Right lobe of liver (tissue), 4 donors: ENCODE results near the genes RNPS1, CEMP1, SRRM2 and PRSS22.

DNA sequence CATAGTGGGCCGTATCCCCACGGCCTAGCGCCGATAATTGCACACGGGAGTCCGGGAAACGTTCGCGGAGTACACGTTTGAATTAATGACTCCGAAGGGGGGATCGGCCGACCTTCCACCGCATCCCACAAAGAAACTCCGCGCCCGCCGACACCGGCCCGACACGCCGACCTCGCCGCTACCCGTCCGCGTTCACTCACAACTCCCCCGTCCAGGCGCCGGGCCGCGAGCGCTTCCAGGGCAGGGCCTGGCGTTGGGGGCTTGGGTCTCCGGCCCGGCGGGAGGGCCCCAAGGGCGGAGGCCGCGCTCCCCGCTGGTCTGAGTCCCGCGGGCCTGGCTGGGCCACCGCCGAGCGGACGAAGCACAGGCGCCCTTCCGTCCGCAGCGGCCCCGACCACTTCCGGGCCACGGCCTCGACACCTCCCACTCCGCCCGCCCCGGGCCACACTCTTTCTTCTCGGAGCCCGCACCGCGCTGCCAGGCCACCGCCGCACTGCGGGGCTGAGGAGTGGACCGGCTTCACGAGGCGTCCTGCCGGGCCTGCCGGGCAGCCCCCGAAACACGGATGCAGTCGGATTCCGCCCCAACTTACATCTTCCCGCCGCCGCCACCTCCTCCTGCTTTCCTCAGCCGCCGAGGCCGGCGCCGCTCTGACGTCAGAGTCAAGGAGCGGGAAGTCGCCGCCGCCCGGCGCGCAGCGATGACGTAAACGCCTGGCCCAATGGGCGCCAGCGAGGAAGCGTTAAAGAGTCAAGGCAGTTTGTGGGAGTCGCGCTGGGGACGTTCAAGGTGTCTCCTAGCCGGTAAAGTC is at the start of gene RNPS1:
Gene RNPS1, minus strand, starts transcription at position 664 of the 811 bp plus-strand sequence.
- PRO-cap, 4 experiments: peak in 4 of 4 experiments; most common plus-strand start position 708 of the sequence (in 4); most common minus-strand start position 652 of the sequence (in 4)
- RAMPAGE, long total RNA, 2 experiments: start-site peak on the minus strand in 2 of 2 experiments, centred at positions 634 to 635 of the sequence, 157 to 217 reads per replicate

DNA sequence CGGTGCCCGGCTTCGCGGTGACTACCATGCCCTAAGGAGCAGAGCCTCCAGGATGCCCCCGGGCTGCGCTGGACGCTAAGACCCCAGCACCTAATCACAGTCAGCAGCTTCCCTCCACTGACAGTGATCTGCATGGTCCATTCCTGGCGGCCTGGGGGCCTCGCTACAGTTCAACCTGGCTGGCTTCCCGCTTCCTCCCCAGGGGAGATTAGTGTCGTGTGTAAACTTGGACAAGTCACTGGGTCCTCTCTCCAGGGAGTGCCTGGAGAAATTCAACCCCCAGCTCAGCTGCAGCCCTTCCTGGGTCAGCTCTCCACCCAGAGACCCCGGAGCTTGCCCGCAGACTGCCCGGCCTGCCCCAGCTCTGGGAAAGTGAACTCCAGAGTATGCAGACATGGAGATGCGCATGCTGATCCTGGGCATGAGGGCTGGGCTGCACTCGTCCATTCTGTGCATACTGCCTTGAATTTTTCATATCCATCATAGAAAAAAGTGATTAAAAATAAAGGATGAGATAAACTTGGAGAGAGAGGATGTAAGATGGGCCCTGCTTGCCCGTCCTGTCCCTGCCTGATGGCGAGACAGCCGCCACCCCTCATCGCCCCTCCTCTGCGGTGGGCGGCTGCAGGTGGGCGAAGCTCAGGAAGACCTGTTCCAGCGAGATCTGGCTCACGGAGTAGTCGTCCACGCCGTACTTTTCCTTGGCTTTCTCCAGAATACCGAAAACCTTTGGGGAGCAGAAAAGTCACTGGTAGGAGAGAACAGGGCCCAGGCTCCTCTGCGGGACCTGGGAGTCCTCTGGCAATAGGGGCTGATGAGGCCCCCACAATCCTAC is 8.4 kb upstream of the RNPS1 start:
- PRO-cap, 4 experiments: no peak in any of the 4 experiments
- RAMPAGE, long total RNA, 2 experiments: no peak in any of the 2 experiments

- PRO-cap, 4 experiments: no peak in any of the 4 experiments
- RAMPAGE, long total RNA, 2 experiments: no peak in any of the 2 experiments
Measured at GRCh38 chr16:2482627-2483189, 7.8 kb downstream of the TBC1D24 start.

- PRO-cap, 4 experiments: peak in 1 of 4 experiments; most common plus-strand start chr16:2531556 (in 1)
- RAMPAGE, long total RNA, 2 experiments: no peak in any of the 2 experiments
Measured at GRCh38 chr16:2530998-2531595, at the start of gene CEMP1. TSS of gene CEMP1 (minus strand) at chr16:2531408.

GRCh38 chr16:2593075-2594189 is 55.6 kb downstream of the PDPK1 start:
- PRO-cap, 4 experiments: no peak in any of the 4 experiments
- RAMPAGE, long total RNA, 2 experiments: no peak in any of the 2 experiments

DNA sequence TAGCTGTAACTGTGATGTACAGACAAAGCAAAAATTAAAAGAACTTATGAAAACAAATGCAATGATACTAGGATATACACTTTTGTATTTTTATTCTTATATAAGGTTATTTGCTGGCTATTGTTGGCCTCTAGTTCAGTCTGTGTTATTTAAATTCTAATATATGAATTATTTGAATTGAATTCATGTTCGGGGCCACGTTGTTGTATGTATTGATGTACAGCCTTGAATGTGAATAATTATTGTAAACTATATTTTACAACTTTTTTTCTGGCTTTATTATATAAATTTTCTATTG is 64.9 kb downstream of the PDPK1 start:
- PRO-cap, 4 experiments: no peak in any of the 4 experiments
- RAMPAGE, long total RNA, 2 experiments: no peak in any of the 2 experiments

- PRO-cap, 4 experiments: no peak in any of the 4 experiments
- RAMPAGE, long total RNA, 2 experiments: no peak in any of the 2 experiments
Measured at GRCh38 chr16:2659765-2660989, 22.1 kb upstream of the KCTD5 start.

DNA sequence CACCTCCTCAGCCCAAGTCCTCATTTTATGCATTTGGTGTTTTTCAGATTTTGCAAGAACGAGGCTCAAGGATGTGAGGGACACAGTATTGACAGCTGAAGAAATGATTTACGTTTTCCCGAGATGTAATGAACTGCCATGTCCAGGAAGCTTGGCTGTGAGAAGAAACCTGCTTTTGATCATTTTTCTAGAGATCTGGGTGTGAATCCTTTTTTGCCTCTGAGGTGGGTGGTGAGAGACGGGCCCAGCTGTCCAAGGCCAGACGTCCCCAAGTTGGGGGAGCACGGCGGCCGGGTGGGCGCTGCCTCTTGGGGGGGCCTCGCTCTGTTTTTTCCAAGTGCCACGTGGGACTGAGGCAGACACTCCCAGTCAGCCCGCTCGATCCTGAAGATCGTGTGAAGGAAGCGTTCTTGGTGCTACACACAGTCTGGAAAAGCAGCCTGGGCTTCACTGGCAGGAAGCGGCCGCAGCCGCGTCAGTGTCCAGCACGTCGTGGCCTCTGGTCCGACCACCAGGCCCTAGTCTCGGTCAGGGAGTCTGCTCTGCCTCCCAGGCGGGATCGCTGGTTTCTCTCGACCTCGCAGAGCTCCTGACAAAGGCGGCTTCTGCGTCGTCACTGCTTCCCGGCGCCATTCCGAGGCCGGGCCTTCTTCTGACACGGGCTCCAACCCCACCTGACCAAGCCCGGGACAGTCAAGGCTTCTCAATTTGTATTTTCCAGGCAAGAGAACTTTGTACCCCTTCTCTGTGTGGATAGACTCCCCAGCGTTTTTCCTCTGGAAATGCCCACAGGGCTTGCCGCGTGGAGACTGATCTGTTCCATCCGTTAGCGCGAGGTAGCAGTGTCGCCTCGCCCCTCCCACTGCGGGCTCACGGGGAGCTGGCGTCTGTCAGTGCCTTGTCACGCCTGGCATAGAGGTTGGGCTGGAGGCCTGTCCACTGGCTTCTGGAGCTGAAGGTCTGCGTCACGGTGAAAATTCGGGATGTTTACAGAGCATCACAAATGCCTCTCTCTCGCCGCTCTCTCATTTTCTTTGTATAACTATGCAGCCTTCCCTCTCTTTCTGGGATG is 12.4 kb downstream of the PRSS27 start:
- PRO-cap, 4 experiments: no peak in any of the 4 experiments
- RAMPAGE, long total RNA, 2 experiments: no peak in any of the 2 experiments

DNA sequence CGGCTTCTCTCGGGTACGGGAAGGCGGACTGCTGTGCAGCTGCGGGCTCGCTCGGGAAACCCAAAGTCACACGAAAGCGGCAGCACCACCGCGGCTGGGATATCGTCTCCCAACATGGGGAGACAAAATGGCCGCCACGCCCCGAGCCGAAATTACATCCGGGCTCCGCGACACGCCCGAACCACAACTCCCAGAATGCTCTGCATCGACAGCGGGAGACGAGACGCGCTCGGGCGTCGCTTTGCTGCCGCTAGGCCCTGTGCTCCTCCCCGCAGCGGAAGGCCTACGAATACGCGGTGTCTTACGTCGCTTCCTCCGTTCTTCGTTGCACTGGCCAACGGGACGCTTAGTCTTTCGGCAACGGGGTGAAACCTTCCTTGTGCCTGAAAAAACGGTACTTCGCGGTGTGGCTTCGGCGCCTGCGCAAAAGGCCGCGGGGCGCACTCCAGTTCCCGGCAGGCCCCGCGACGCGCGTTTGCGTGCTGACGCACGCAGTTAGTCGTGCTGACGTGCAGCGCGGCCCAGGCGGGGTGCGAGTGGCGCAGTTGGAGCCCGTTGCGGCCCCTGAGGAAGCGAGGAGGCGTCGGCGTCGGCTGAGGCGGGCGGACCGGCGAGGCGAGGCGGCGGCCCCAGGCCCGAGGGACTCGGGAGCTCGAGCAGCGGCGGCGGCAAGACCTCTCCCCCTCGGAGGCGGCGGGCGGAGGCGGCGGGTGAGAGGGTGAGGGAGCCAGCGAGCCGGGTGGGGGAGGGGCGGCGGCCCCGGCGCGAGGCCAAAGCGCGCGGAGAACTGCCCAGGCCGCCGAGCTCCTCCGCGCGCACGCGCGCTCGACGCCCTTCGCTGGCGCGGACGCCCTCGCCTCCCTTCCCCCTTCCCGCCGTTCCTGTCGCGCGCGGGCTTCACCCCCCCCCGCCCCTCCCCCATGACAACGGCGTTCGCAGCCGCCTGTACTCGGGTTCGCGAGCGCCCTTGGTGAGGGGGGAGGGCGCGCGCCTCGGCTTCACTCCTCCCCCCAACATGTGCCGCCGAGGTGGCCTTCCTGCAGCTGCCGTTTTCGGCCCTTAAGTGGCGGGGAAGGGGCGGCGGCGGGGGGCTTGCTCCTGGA is at the start of gene SRRM2:
Gene SRRM2, plus strand, starts transcription at position 502 of the 1,103 bp plus-strand sequence.
- PRO-cap, 4 experiments: peak in 4 of 4 experiments; most common plus-strand start position 548 of the sequence (in 4); most common minus-strand start position 129 of the sequence (in 3)
- RAMPAGE, long total RNA, 2 experiments: no peak in any of the 2 experiments

GRCh38 chr16:2762337-2762812 is 9.9 kb downstream of the SRRM2 start:
- PRO-cap, 4 experiments: no peak in any of the 4 experiments
- RAMPAGE, long total RNA, 2 experiments: no peak in any of the 2 experiments

DNA sequence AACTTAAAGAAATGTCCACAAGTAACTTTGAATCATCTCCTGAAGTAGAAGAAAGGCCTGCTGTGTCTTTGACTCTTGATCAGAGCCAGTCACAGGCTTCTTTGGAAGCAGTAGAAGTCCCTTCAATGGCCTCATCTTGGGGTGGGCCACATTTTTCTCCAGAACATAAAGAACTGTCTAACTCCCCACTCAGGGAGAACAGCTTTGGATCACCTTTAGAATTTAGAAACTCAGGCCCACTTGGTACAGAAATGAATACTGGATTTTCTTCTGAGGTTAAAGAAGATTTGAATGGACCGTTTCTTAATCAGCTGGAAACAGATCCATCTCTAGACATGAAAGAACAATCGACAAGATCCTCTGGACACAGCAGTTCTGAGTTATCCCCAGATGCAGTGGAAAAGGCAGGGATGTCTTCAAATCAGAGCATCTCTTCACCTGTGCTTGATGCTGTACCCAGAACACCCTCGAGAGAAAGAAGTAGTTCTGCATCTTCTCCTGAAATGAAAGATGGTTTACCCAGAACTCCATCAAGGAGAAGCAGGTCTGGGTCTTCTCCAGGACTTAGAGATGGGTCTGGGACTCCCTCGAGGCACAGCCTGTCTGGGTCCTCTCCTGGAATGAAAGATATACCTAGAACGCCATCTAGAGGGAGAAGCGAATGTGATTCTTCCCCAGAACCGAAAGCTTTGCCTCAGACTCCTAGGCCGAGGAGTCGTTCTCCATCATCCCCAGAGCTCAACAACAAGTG is 12.0 kb downstream of the SRRM2 start:
- PRO-cap, 4 experiments: peak in 1 of 4 experiments; most common plus-strand start position 388 of the sequence (in 1)
- RAMPAGE, long total RNA, 2 experiments: no peak in any of the 2 experiments

DNA sequence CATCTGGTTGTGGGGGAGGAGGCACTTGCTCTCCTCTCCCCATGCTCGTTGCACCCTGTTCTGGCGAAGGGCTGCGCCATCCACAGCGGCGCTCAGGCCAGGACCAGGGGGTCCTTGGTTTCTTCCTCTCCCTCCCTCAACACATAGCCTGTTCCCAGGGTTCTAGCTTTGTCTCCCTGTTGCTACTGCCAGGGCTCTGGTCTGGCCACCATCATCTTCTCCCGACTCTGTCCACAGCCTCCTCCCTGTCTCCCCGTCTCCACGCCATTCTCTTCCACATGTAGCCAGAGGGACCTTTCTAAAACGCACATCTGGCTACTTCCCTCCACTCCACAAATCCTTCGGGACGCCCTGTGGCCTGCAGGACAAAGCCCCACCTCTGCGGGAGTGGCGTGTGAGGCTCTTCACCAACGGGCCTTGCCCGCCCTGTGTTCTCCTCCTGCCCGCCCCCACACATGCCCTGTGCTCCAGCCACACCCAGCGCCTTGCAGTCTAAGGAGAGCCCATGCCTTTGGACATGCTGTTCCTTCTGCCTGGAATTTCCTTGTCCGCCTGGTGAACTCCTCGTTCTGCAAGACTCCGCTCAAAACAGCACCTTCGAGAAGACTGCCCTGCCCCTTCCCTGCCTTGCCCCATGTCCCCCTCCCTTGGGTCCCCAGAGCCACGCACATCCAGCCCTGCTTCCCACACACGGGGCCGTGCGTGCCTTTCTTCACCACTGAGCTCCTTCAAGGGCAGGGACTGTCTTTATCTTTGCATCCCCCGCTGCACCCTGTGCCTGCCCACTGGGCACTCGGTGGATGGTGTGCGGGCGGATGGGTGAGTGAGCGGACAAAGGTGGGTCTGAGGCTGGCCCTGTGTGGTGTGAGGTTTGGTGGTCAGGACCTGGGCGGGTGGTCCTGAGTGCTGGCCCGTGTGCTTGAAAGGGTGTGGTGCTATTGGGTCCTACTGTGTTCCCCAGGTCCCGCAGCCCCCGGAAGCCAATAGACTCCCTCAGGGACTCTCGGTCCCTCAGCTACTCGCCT is 7.4 kb downstream of the ELOB start:
- PRO-cap, 4 experiments: peak in 1 of 4 experiments; most common plus-strand start position 922 of the sequence (in 1)
- RAMPAGE, long total RNA, 2 experiments: no peak in any of the 2 experiments

- PRO-cap, 4 experiments: no peak in any of the 4 experiments
- RAMPAGE, long total RNA, 2 experiments: no peak in any of the 2 experiments
Measured at GRCh38 chr16:2777457-2777659, 278 bp upstream of the ELOB start.

DNA sequence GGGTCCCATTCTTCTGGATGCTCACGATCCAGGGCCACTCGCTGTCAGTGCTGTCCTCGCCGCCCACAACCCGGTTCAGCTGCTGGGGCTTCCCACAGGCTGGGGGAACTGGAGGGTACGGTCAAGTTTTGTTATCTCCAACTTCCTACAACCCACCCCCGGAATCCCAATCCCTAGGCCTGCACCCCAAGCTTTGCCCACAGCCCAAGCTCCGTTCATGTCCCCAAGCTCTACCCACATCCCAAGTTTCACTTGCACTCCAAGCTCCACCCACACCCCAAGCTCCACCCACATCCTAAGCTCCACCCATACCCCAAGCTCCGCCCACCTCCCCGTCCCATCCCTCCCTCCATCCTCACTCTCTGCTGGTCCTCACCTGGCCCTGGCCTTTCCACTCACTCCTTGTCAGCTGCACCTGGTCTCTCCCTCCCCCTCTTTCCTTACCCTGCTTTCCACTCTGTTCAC is 1.8 kb downstream of the PRSS22 start:
- PRO-cap, 4 experiments: no peak in any of the 4 experiments
- RAMPAGE, long total RNA, 2 experiments: no peak in any of the 2 experiments

DNA sequence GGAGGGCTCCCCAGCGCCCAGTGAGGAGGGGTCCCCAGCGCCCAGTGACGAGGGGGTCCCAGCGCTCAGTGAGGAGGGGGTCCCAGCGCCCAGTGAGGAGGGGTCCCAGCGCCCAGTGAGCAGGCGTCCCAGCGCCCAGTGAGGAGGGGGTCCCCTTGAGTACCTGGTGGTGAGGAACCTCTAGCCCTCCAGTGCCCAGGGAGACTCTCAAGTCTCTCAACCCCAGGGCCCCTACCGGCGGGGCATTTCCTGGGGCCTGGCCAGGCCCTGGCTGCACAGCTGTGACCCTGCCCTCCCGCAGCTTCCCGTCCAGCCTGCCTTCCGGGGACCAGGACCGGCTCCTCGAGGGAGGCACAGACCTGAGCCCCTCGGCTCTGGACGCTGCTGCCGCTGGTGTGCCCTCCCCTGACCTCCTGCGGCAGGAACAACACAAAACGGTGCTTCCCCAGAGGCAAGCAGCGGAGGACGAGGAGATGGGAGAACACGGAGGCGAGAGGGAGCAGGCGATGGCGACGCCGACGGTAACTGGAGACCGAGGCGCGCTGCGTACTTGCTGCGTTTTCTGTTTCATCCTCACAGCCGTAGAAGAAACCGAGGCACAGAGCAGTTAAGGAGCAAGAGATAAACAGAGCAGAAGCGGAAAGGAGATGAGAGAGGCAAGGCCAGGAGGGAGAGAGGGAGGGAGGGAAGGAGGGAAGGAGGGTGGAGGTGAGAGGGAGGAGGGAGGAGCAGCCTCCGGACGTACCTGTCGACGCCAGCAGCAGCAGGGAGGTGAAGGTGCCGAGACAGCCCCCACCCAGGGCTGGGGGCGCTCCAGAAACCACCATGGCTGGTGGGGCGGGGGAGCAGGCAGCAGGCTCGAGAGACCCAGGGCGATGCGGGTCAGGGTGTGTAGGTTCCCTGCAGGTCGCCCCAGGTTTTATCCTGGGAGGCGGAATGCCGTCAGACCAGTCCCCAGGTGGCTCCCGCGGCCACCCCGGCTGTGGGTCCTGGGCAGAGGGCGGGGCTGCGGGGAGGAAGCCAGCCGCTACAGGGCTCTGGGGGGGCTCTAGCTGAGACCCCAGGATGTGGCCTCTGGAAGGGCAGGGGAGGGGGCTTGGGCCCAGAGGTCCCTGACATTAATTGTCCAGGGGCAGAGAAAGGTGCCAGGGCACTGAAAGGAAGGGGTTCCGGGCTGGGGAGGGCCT is at the start of gene PRSS22:
Gene PRSS22, minus strand, starts transcription at position 893 of the 1,187 bp plus-strand sequence.
- PRO-cap, 4 experiments: peak in 3 of 4 experiments; most common plus-strand start position 458 of the sequence (in 1); most common minus-strand start position 893 of the sequence (in 1)
- RAMPAGE, long total RNA, 2 experiments: no peak in any of the 2 experiments

DNA sequence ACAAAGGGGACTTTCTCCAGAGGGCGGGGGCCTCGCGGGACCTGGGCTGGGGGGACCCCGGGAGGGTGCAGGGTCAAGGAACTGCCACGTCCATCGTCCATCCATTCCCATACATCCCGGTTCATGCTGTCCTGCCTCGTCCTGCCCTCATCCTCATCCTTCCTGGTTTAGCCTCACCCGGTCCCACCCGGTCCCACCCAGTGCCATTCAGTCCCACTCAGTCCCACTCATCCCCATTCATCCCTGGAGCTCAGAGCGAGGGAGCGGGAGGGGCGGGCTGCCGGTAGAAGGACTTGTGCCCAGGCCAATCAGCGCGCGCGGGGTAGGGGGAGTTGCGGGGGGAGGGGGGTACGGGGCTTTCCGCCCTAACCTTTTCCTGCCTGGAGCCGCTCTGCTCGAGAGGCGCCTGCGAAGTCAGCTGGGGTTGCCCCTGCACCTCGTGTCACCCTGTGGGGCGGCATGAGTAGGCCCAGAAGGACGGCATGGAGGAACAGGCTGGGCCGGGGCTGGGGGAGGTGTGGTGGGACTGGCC is 13.6 kb downstream of the FLYWCH1 start:
- PRO-cap, 4 experiments: no peak in any of the 4 experiments
- RAMPAGE, long total RNA, 2 experiments: no peak in any of the 2 experiments

GRCh38 chr16:2992663-2993182 is 12.5 kb upstream of the PKMYT1 start:
- PRO-cap, 4 experiments: no peak in any of the 4 experiments
- RAMPAGE, long total RNA, 2 experiments: no peak in any of the 2 experiments

DNA sequence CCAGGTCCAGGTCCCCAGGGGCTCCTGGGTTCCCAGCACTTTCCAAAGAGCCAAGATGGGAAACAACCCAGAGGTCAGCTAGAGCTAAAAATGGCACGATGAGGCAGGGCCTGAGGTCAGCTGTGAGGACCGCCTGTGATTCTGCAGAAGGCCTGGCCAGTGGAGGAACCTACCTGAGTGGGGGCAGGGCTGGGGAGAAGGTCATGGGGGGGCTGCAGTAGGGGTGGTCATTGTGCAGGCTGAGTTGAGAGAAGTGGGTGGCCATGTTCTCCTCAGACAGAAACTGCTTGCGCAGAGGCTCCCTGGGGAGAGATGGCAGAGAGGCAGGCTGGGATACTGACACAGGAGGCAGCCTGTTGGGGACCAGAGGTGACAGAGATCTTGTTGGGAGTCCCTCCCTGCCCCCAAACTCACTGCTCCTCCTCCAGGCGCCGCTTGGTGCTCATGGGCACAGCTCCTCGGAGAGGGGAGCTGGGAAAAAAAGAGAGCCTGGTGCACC is 633 bp downstream of the HCFC1R1 start:
- PRO-cap, 4 experiments: peak in 3 of 4 experiments; most common plus-strand start position 110 of the sequence (in 1); most common minus-strand start position 415 of the sequence (in 2)
- RAMPAGE, long total RNA, 2 experiments: no peak in any of the 2 experiments

DNA sequence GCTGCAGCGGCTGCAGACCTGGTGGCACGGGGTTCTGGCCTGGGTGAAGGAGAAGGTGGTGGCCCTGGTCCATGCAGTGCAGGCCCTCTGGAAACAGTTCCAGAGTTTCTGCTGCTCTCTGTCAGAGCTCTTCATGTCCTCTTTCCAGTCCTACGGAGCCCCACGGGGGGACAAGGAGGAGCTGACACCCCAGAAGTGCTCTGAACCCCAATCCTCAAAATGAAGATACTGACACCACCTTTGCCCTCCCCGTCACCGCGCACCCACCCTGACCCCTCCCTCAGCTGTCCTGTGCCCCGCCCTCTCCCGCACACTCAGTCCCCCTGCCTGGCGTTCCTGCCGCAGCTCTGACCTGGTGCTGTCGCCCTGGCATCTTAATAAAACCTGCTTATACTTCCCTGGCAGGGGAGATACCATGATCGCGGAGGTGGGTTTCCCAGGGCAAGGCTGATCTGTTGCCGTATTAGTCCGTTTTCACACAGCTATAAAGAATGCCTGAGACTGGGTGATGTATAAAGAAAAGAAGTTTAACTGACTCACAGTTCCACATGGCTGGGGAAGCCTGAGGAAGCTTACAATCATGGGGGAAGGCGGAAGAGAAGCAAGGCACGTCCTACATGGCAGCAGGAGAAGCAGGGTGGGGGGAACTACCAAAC is 3.8 kb downstream of the IL32 start:
- PRO-cap, 4 experiments: peak in 1 of 4 experiments; most common plus-strand start position 105 of the sequence (in 1)
- RAMPAGE, long total RNA, 2 experiments: start-site peak on the minus strand in 1 of 2 experiments, centred at position 254 of the sequence, 27 reads per replicate

DNA sequence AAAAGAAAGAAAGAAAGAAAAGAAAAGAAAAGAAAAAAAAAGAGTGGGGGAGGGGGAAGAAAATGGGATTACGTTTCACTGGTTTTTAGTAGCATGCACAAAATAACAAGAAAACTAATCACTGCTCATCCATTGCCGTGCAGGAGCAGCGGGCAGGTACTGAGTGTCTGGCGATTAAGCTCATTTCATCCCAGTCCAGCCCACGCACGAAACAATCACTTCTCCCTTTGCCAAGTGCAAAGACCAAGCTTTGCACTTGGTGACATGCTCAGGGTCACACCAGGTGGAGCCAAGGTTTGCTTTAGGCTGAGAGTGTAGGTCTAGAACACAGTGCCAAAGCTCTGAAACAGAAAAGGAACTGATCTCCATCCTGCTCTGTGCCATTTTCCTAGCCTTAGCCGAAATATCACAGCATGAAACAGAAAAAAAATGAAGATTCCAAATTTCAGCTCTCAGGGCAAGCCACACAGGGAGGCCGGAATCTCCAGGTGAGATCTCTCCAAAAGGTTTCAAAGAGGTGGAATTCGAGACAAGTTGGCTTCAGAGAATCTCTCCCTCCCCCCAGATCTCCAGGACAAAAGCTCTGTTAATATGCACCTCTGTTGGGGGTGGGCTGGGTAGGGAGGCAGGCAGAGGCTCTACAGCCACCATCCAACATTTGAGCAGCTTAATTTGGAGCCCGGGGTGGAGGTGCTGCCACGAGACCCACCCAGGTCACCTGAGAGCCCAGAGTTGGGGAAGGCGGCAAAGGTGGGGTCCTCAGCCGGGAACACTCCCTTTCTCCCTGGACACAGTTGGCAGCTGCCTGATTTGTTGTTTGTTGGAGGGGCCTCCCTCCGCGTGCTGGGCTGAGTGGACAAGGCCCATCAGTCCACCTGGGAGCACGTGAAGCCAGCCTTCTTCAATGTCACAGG is 778 bp downstream of the ZSCAN10 start:
- PRO-cap, 4 experiments: no peak in any of the 4 experiments
- RAMPAGE, long total RNA, 2 experiments: no peak in any of the 2 experiments